Mesenchymal stem cell of adipose (primary cell): ENCODE data around the genes FOXP3, PPP1R3F and CLCN5.

DNA sequence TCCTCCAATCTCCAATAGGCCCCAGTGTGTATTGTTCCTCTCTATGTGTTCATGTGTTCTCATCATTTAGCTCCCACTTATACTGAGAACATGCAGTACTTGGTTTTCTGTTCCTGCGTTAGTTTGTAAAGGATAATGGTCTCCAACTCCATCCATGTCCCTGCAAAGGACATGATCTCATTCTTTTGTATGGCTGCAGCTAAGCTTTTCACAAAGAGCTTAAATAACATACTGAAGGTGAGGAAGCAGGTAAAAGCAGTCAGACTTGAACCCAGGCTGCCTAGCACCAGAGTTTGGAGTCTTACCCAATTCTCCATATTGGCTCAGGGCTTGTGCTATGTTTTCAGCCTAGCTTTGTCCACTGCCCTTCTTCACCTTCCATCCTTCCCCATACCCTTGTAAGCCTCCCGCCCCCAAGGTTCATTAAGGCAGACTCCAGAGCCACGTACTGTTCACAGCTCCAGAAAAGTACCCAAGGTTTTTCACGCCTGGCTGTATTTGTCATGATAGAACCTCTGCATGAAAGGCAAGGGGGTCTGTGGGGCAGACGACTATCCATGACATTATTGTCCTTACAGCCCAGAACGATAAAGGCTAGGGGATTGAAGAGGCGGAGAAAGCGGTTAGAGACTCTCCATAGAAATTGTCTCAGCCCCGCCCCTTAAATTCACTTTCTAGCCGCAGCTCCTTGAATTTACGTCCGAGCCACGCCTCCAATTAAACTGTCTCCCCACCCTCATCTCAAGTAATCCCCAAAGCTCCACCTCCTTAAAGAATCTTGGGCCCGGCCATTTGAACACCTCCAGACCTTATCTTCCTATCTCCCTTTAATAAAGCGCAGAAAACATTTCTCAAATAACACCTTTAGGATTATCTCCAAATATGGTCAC lies 7.6 kb upstream of the MAGIX start:
- CAGE, long polyA plus RNA, result no peak

GRCh38 chrX:49165778-49166899 lies 3.6 kb downstream of the MAGIX start:
- CAGE, long polyA plus RNA, result no peak

- CAGE, long polyA plus RNA, result no peak
Measured at GRCh38 chrX:49264419-49265091, at the start of gene FOXP3. Gene FOXP3 (minus strand): TSS chrX:49264710.

GRCh38 chrX:49266746-49267179 lies 2.3 kb upstream of the FOXP3 start:
- CAGE, long polyA plus RNA, result no peak

DNA sequence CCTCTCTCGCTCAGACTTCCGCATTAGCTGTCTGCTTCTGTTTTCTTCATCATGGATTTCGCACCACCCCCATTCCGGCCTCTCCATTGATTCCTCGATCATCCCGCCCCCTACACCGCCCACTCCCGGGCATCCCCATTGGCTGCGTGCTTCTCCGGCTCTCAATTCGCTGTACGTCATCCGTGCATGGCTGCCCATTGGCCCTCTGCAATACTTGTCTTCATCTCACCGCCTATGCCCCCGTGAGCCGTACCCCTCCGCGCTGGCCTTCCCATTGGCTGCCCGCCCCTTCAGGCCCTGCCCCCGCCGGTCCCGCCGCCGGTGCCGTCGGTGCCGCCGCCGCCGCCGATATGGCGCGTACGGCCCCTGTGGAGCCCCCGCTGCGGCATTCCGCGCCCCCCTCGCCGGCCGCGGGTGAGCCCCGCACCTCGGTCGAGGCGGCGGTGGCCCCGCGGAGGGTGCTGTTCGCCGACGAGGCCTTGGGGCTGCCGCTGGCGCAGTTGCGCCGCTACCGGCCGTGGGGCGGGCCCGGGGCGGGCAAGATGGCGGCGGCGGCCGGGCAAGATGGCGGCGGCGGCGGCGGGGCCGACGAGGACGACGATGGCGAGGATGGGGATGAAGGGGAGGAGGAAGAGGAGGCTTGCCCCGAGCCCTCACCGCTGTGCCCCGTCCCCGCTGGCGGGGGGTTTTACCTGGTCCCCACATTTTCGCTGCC lies at the start of gene PPP1R3F:
TSS of gene PPP1R3F (plus strand) at position 274 of the 715 bp plus-strand sequence.
- CAGE, long polyA plus RNA, result no peak

- CAGE, long polyA plus RNA, result no peak
Measured at GRCh38 chrX:49273391-49273949, 3.9 kb downstream of the PPP1R3F start.

- CAGE, long polyA plus RNA, result no peak
Measured at GRCh38 chrX:49881254-49881643, 2.0 kb downstream of the USP27X start.

GRCh38 chrX:49922228-49922851 lies at the start of gene CLCN5:
Gene CLCN5 (plus strand): TSS chrX:49922596.
- CAGE, long polyA plus RNA, result no peak

DNA sequence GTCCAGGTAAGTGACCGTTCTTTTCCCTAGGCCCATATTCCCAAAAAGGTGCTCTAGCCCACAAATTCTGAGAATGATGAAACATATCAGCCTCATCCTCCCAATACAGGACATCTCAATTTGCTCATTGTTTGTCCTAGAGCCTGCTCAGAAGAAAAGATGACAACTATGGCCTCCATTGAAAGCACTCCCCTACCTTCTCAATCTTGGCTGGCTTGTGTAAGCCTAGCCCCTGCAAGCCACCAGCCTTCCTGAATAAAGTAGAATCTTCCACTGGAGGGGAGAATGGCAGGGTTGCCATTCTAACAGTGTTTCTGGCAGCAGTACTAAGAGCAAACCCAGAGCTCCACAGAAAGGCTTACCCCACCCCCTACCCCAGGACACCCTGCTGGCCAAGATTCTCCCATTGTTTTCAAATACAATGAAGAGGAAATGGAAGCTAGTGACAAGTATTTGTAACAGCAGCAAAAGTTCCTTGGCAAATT lies 124.0 kb upstream of the DGKK start:
- CAGE, long polyA plus RNA, result no peak

GRCh38 chrX:50770425-50770874 lies 43.5 kb downstream of the SHROOM4 start:
- CAGE, long polyA plus RNA, result no peak

GRCh38 chrX:51810386-51810847 lies 67.2 kb downstream of the GSPT2 start:
- CAGE, long polyA plus RNA, result no peak

DNA sequence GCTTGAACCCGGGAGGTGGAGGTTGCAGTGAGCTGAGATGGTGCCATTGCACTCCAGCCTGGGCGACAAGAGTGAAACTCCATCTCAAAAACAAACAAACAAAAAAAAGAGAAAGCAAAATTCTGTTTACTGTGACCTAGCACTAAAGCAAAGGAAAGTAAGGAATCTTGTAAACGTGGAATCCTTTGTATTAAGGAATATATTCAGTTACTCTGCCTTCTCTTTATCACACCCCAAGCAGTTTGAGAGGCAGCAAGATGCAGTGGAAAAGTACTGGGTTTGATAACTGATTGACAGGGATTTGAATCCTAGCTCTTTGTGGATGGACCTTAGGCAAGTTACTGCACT lies 42.6 kb upstream of the MAGED1 start:
- CAGE, long polyA plus RNA, result no peak

GRCh38 chrX:53080604-53081396 lies 1.4 kb upstream of the TSPYL2 start:
- CAGE, long polyA plus RNA, result no peak

DNA sequence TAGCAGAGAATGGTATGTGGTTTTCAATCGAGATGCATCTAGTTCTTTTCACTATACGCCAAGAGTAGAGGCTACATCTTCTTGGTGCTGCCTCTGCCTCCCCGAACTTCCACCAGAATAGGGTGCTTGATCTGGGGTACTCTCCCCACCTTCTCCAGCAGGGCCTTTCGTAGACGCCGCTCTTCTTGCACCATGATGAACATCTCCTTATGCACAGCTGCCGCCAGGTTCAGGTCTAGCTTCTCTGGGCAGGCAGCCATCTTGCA lies 23.7 kb downstream of the KDM5C start:
- CAGE, long polyA plus RNA, result no peak

- CAGE, long polyA plus RNA, result no peak
Measured at GRCh38 chrX:53256512-53257309, 31.7 kb upstream of the KDM5C start.

GRCh38 chrX:53279744-53280223 lies 41.4 kb downstream of the IQSEC2 start:
- CAGE, long polyA plus RNA, result no peak

DNA sequence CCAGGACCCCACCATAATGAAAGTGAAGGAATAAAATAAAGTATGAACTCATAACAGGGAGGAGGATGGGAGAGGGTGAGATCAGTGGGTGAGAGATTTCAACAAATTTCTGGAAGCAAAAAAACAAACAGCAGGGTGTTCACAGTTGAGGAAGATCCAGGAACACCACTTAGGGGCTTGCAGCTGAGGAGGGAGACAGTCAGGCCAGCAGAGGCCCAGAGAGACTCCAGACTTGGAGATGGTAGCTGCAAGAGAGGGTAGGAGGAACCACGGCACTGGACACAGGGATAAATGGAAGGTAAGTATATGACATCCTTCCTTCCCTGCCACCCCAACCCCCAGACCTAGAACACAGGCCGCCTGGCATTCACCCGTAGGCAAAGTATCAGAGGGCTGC lies 14.5 kb downstream of the IQSEC2 start:
- CAGE, long polyA plus RNA, result no peak

DNA sequence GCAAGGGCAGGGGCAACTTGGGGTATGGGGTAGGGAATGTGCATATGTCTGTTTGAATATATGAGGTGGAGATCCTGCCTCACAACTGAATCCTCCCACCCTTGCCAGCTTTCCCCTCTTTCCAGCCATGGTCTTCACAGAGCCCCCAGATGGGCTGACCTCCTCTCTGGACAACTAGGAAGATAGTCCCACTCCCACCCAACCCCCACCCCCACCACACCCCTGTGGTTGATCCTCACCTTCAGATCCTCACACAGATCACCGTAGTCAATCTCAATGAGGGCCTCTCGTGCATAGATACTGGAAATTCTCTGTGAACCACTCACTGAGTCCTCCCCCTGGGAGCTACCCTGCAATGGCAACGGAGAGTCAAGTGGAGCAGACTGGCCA lies 27.9 kb downstream of the SMC1A start:
- CAGE, long polyA plus RNA, result no peak

- CAGE, long polyA plus RNA, result no peak
Measured at GRCh38 chrX:53535893-53536935, 102.0 kb upstream of the HSD17B10 start.

GRCh38 chrX:53547716-53548080 lies 113.5 kb upstream of the HSD17B10 start:
- CAGE, long polyA plus RNA, result no peak